Measurements from ENCODE around the gene TMEM184A.

DNA sequence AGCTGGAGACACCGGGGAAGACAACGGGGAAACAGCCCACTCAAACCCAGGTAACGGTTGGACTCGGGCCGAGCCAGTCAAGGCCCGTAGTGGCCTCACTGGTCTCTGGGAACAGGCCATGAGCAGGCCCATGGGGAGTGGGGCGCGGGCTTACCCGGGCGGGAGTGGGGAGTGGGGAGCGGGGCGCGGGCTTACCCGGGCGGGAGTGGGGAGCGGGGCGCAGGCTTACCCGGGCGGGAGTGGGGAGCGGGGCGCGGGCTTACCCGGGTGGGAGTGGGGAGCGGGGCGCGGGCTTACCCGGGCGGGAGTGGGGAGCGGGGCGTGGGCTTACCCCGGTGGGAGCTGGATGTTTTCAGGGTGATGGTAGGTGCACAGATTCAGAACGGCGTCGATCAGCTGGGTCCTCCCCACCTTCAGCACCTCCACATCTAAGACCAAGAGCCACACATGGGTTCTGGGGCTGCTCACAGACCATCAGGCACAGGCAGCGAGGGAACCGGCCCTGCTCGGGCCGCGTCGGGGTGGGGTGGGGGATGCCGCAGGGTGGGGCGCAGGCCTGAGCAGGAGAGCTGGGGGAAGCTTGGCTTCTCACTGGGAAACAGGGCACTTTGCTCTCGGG lies 11.4 kb downstream of the INTS1 start:
- RRBS: 98% methylated on average over 11 of the region's 43 CpGs

GRCh38 chr7:1505626-1506107 lies 1.5 kb upstream of the INTS1 start:
- RRBS: no CpG with 5 or more reads among the region's 16 CpGs

DNA sequence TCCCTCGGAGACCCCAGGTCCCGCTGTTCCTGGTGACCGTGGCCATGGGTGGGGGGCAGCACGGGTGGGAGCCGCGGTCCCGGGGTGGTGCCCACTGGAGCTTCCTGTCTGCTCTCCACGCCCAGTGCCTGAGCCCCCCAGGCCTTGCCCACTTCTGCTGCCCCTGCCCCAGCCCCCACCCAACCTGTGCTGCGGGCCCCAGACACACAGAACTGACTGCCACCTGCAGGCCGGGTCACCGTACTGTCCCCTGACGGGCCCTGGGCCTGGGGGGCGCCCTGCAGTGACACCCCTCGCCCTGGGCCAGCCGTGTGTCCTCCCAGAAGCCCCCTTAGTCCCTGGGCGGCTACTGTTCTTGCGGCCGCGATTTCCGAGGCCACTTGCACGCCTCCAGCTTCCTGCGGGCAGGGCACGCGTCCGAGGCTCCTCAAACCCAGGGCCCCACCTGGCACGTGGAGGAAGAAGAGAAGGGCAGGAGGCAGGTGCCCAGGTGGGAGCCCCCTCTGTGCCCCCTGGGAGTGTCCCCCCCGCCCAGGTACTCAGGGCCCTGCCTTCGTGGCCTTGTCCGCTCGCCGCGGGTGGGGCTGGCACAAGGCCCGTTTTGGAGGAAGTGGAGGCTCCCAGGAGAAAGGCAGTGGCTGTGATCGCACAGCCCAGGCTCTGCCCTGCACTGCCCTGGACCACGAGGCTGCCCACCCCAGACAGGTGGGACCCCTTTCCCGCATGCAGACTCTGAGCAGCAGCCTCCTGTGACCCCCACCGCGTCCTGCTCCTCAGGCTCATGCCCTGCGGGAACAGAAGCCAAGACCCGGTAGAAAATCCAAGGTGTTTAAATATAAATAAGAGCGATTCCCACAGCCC lies 10.4 kb downstream of the TMEM184A start:
- RRBS: no CpG with 5 or more reads among the region's 41 CpGs

DNA sequence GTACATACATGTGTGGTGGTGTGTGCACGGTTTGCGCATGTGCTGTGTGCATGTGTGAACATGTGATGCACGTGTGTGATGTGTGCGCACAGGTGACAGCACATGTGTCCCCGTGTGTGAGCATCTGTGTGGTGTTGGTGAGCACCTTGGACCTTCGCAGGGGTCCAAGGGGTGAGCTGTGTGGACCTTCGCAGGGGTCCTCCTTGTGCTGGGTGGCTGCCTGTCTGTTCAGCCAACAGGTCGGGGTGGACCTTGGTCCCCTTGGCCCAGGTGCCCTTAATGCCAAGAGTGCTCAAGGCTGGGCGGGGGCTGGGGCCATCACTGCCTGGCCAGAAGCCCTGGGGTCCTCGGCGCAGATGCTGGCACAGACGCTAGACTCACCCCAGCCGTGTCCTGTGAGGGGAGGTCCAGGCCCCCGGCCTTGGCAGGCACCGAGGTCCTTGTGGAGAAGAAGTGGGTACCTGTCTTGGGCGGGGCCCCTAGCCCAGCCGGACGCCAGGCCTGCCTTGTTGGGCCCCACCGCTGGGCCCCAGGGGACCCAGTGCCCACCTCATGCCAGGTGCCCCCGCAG lies 6.8 kb downstream of the TMEM184A start:
- RRBS: 97% methylated on average over 4 of the region's 20 CpGs

DNA sequence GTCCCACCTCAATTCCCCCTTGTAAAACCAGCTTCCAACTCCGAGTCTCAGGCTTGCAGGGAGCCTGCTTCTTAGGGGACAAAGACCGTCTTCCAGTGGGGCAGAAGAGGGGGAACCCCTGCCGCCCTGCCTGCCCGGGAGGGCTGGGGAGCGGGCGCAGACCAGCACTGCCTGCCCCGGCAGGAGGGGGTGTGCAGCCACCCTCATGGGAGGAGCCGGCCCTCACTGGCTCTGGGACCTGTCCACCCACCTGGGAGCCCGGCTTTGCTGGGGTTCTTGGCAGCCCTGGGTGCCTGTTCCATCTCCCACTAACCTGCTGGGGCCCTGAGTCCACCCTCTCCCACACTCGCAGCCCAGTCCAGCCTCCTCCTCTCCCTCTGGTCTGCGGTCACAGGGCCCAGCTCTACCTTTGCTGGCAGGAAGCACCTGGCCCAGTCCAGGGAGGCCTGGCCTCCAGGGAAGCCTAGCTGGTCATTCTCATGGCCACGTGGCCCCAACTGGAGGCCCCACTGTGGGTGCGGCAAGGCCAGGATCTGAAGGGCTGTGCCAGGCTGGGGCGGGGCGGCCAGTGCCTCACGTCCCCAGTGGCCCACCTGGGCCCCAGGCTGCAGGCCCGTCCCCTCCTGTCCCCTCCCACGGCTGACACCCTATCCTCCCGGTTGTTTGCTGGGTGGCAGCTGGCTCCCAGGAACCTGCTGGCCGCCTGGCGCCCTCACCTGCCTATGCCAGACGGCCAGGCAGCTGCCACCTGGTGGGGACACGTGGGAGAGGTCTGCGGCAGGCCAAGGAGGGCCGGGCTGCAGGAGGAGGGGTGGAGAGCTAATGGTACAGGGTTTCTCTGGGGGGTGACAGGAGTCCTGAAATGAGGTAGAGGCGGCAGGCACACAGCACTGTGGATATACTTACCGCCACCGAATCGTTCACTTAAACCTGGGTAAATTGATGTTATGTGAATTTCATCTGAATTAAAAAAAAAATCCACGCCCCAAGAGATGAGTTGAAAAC lies at the start of gene TMEM184A:
TSS of gene TMEM184A (minus strand) at position 499 of the 1,005 bp plus-strand sequence.
- RRBS: 62% methylated on average over 5 of the region's 30 CpGs

DNA sequence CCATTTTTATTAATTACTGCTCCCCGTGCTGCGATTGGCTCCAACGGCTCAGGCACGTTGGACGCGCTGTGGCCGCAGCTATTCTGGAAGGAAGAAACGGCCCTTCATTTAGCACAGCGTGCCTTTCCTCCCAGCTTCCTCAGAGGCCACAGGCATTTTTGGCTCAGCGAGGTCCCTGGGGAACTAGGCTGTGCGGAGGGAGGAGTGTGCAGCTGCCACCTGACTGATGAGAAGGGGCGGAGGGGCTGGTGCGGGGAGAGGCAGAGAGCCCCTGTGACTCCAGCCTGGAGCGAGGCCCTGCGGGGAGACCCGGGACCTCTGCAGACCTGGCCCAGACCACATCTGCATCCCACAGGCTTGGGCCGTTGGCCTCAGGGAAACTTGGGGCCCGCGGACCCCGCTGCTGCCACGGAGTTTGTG lies 22.8 kb upstream of the ELFN1 start:
- RRBS: no CpG with 5 or more reads among the region's 21 CpGs

DNA sequence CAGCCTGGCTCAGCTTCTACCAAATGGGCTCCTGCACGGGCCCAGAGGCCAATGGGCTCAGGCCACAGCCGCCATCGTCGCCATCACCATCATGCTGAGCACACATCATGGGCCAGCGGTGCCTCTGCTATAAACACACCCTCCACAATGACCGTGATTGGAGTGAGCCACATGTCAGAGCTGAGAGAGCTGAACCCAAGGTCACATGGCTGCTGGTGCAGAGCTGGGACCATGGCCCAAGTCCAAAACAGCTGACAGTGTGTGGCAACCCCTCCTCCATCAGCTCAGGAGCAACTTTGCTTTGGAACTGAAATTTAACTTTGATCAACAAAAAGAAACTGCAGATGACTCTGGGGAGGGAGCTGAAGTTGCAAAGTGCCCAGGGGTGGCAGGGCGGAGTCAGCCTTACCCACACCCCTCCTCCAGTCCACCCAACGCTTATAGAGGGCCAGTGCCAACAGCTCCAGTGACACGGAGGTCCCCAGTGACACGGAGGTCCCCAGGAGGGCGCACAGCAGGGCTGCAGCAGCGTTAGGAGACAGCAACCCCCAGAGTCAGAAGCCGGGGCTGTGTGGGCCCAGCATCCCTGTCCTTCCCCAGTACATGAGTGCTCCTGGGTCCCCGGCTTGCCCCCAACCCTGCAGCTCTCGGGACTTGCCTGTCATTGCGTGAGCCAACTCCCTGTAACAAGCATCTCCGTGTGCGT lies 249.6 kb downstream of the ELFN1 start:
- RRBS: 62% methylated on average over 2 of the region's 18 CpGs

DNA sequence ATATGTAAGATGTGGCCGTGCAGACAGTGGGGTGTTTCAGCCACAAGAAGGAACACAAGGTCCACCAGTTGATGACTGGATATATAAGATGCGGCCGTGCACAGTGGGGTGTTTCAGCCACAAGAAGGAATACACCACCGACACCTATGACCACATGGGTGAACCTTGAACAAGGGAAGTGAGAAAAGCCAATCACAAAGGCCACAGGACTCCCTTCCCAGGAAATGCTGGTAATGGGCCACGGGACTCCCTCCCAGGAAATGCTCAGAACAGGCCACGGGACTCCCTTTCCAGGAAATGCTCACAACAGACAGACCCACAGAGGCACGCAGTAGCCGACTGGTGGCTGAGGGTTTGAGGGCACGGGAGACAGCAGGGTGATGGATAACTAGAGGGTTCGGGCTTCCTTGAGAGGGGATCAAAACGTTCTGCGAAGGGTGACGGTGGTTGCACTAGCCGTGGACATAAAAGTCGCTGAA lies 273.8 kb downstream of the ELFN1 start:
- RRBS: no CpG with 5 or more reads among the region's 15 CpGs

GRCh38 chr7:2072922-2073335 lies 159.8 kb downstream of the MAD1L1 start:
- RRBS: no CpG with 5 or more reads among the region's 10 CpGs

- RRBS: no CpG with 5 or more reads among the region's 19 CpGs
Measured at GRCh38 chr7:2112543-2113135, 120.1 kb downstream of the MAD1L1 start.

DNA sequence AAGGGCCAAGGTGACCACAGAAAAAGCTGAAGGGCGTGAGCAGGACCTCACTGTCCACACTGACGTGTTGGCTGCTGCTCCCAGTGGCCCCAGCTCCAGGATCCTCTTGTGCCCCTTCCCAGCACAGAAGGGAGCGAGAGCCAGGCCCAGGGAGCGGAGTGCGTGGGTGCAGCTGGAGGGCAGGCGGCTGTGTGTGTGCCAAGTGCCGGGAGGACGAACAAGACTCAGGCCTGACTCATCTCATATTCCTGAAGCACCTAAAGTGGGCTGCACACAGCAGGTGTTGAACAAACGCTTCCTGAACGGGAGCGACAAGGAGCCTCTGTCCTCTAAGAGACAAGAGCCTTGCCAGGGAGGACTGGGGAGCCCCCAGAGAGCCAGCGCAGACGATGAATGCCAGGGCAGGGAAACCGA lies 116.7 kb downstream of the MAD1L1 start:
- RRBS: no CpG with 5 or more reads among the region's 14 CpGs

- RRBS: no CpG with 5 or more reads among the region's 19 CpGs
Measured at GRCh38 chr7:2546768-2547089, 8.6 kb downstream of the BRAT1 start.

DNA sequence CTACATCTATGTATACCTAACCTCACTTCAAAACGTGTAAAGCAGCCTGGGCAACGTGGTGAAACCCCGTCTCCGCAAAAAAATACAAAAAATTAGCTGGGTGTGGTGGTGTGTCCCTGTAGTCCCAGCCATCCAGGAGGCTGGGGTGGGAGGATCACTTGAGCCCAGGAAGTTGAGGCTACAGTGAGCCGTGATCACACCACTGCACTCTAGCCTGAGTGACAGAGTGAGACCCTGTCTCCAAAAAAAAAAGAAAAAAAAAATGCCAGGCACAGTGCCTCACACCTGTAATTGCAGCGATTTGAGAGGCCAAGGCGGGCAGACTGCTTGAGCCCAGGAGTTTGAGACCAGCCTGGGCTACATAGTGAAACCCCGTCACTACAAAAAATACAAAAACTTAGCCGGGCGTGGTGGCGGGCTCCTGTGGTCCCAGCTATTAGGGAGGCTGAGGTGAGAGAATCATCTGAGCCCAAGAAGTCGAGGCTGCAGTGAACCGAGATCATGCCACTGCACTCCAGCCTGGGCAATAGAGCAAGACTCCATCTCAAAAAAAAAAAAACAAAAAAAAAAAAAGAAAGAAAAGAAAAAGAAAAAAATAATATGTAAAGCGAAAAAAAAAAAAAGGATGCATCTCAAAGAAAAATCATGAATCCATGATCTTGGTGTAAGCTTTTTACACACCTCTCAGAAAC lies 5.3 kb downstream of the BRAT1 start:
- RRBS: no CpG with 5 or more reads among the region's 14 CpGs

DNA sequence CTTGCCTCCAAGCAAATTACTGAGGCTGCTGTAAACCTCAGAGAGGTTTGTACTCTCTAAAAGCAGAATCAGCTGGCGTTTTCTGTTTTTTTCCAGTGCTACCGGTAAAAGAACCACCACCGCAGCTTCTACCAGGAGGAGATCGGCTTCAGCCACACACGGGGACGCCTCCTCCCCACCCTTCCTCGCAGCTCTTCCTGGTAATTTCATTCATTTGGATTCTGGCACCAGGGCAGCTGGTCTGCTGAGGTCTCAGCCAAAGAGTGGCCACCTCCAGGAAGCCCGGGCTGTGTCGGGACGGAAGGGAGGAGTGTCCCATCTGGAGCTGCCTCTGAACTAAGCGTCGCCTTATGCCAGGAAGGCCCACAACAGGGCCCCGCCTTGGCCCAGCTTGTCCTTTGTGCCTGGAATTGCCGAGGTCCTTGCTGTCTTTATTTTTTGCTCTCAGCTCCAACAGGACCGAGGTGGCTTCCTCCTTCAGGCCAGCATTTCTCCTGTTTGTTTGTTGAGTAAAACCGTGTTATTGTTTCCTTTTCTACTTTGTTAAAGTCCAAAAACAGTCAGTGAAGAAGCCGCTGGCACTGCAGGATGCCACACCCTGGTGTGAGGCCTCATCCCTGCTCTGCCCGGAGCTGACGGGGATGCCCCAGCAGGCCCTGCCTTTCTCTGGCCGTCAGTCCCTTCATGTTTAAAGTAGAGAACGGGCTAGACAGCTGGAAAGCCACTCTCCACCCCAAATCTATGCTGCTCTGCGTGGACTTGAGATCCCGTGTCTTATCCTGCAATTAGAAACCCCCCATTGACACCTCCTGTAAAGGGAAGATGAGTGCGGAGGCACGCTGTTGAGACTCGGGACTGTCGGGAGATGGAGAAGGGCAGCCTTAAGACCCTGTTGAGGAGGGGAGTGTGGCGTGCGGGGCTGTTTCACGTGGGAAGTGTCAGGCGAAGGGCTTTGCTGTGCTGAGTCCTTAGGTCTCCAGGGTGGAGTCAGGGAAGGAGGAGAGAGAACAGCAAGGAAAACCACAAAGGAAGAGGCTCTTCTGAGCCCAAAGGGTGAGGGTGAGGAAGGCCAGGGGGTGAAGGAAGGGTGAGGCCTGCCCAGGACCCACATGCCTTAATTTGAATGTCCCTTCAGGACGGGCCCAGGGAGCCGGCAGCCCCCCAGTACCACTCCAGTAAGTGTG lies 24.4 kb upstream of the TTYH3 start:
- RRBS: no CpG with 5 or more reads among the region's 33 CpGs

DNA sequence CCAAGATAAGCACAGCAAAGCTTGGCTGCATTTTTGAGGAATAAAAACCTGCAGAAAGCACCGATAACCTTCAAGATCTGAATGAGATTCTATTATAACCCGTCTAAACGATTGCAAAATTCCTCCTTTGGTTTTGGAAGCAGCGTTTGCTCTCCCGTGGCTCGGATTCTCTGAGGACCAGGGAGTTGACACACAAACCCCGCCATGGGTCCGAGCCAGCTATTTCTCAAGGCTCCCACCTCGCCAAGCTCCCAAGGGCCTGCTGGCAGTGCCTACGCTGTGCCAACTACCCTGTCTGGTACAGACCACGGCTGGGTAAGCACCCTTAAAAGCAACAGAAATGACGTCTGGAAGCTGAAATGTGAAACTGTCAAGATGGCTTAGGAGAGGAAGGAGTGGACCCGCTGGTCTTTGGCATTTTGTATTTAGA lies 17.6 kb upstream of the TTYH3 start:
- RRBS: no CpG with 5 or more reads among the region's 13 CpGs

DNA sequence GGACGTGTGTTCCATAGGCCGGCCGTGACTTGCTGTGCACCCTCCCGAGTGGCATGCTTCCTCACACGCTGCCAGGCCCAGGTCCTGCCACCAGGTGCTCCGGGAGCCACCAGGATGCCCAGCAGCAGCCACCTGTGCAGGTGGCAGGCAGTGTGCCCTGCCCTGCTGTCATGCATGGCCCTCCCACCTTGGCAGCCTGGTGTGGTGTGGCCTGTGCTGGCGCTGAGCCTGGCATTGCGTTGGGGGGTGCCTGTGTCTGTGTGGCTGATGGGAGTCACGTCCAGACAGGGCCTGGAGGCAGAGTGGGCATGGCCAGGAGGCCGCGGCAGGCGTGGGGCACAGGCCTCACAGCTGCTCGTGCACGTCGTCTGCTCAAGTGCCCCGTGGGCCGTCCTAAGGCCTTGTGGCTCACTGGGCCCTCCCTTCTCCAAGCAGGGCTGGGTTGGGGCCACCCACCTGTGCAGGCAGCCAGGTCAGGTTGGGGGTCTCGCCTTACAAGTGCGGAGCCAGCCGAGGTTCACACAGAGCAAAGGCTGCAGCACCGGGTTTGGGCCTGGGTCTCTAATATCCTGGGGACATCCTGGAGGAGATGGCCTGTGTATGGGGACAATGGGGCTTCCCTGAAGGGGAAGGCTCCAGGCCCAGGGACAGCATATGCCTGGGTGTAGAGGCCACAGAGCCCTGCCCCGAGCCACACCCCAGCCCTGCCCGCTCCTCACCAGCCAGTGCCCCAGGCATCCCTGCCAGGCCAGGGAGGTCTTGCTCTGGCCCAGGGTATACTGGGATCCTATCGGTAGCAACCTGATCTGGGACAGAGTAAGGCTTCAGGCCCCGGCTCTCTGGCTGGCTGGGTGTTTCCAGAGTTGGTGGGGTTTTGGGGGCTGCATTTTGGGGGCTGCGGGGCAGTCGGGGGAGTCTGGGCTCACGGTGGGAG lies 8.9 kb downstream of the TTYH3 start:
- RRBS: 69% methylated on average over 5 of the region's 28 CpGs

GRCh38 chr7:2662430-2662602 lies 25.7 kb upstream of the AMZ1 start:
- RRBS: no CpG with 5 or more reads among the region's 7 CpGs

DNA sequence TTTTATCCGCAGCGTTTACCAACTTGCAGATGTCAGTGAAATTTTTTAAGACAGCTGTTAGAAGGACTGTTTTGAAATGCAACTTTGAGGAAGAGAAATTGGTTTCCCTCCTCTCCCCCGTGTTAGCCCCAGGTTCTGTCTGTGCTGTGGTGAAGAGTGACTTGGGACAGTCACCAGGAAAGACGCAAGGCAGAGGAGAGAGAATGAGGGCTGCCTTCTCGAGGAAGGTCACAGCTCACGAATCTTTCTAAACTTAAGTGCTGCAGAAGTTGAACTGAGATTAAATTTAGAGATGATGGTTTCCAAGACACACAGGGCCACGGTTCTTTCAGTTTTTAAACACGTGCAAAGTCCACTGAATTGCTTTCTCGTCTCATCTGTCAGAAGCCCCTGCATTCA lies 27.6 kb downstream of the AMZ1 start:
- RRBS: no CpG with 5 or more reads among the region's 9 CpGs

- RRBS: no CpG with 5 or more reads among the region's 15 CpGs
Measured at GRCh38 chr7:2733110-2733699, 45.2 kb downstream of the AMZ1 start.

- RRBS: no CpG with 5 or more reads among the region's 20 CpGs
Measured at GRCh38 chr7:2733983-2734540, 46.1 kb downstream of the AMZ1 start.

Data from non-pigmented ciliary epithelial cell (primary cell).